Upper lobe of left lung (tissue), 5 donors: ENCODE results near the gene ABHD13.

- PRO-cap, 2 experiments, result no peak in any of the 2 experiments
- RAMPAGE, long total RNA, 4 experiments, result no peak in any of the 4 experiments
Measured at GRCh38 chr13:106156414-106157081, 378.9 kb downstream of the EFNB2 start.

- PRO-cap, 2 experiments, result no peak in any of the 2 experiments
- RAMPAGE, long total RNA, 4 experiments, result no peak in any of the 4 experiments
Measured at GRCh38 chr13:106376229-106376786, 159.2 kb downstream of the EFNB2 start.

- PRO-cap, 2 experiments, result peak in 1 of 2 experiments; most common minus-strand start chr13:106475990 (in 1)
- RAMPAGE, long total RNA, 4 experiments, result no peak in any of the 4 experiments
Measured at GRCh38 chr13:106475724-106476274, 59.7 kb downstream of the EFNB2 start.

DNA sequence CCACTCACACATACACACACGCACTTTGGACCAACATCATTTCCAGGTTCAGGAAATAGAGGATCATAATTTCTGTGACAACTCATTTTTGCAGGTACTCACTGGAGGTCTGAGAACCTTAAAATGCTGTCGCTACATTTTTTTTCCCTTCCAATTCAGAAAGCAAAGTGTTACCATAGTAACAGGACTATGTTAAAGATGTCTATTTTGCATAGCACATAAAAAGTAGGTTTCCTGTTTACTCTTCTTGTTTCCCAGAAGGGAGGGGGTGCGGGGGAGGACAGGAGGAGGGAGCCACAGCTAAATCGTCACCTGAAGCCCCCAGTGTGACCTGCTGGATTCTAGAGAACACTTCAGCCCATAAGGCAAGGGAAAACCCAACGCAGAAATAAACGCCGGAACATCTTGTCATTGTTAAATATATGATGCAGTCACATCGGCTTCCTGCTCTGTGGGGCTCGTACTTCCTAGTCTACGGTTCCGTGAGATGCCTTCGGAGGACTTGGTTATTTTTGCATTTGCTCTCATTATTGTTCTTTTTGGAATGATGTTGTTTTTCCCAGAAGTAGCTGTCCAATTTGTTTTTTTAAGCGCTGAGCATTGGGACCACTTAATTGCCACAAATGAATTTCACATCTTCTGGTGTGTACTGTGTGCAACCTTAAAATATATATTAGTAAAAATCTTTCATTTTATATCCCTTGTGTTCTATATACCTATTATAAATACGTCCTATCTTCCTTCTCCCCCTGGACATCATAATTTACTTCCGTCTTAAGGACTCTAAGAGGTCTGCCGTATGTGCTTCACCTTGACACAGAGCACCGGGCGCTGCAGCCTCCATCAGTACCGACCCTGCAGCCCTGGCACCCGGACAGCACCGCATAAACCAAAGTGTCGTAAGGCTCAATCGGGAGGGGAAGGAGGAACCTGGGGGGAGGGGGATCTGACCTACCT lies 44.4 kb downstream of the EFNB2 start:
- PRO-cap, 2 experiments, result no peak in any of the 2 experiments
- RAMPAGE, long total RNA, 4 experiments, result start-site peak on the minus strand in 1 of 4 experiments, centred at position 658 of the sequence, 20 reads per replicate

GRCh38 chr13:106530262-106531144 lies 5.0 kb downstream of the EFNB2 start:
- PRO-cap, 2 experiments, result peak in 1 of 2 experiments; most common plus-strand start chr13:106530752 (in 1)
- RAMPAGE, long total RNA, 4 experiments, result no peak in any of the 4 experiments

DNA sequence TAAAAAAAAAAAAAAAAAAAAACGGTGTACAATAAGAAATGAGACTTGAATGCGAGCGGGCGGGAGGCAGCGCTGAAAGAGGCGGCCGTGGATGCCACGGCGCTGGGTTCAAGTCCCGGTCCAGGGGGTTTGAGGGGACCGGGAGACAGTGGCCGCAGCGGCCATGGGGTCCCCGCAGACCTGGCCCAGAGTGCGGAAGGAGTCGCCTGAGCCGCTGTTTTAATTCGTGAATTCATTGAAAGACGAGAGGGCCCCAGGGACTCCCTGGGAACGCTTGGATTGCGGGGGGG lies 349.2 kb upstream of the ARGLU1 start:
- PRO-cap, 2 experiments, result peak in 1 of 2 experiments; most common plus-strand start position 41 of the sequence (in 1)
- RAMPAGE, long total RNA, 4 experiments, result no peak in any of the 4 experiments

- PRO-cap, 2 experiments, result no peak in any of the 2 experiments
- RAMPAGE, long total RNA, 4 experiments, result no peak in any of the 4 experiments
Measured at GRCh38 chr13:107249707-107250122, 617.6 kb downstream of the NALF1 start.

GRCh38 chr13:107678262-107678935 lies 188.9 kb downstream of the NALF1 start:
- PRO-cap, 2 experiments, result no peak in any of the 2 experiments
- RAMPAGE, long total RNA, 4 experiments, result no peak in any of the 4 experiments

DNA sequence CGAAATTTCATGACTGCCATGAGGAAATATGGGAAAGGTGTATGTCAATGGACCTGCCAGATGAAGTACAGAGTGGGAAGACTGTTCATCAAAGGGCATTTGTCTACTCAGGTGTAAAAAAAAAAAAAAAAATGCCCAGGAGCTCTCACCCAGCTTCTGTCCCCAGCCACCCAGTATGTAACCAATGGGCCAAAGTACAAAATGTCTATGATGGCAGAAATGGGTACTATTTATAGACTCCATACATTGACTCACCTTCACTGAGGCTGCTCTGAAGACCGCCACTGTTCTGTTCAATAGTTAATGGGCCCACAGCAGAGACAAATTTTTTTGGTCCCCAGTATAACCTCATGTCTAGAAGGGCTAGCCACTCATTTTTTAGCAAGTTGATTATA lies 127.9 kb upstream of the NALF1 start:
- PRO-cap, 2 experiments, result no peak in any of the 2 experiments
- RAMPAGE, long total RNA, 4 experiments, result no peak in any of the 4 experiments

GRCh38 chr13:108217823-108218804 lies at the start of gene ABHD13:
ABHD13 (plus strand) TSS chr13:108218392.
- PRO-cap, 2 experiments, result peak in 2 of 2 experiments; most common plus-strand start chr13:108218392 (in 1); most common minus-strand start chr13:108218330 (in 2)
- RAMPAGE, long total RNA, 4 experiments, result start-site peak on the plus strand in 4 of 4 experiments, at chr13:108218392-108218515 at its widest, 157 to 650 reads per replicate; start-site peak on the minus strand in 4 of 4 experiments, at chr13:108218201-108218380 at its widest, 16 to 57 reads per replicate

DNA sequence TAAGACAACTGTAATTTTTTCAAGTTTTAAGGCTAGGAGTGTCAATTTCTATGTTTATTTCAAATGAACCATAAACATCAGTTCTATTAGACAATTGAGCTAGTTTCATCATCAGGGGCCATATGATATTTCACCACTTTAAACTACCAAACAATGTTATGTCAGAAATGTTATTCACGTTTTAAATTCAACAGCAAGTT lies 42.2 kb upstream of the MYO16 start:
- PRO-cap, 2 experiments, result peak in 1 of 2 experiments; most common minus-strand start position 116 of the sequence (in 1)
- RAMPAGE, long total RNA, 4 experiments, result no peak in any of the 4 experiments

DNA sequence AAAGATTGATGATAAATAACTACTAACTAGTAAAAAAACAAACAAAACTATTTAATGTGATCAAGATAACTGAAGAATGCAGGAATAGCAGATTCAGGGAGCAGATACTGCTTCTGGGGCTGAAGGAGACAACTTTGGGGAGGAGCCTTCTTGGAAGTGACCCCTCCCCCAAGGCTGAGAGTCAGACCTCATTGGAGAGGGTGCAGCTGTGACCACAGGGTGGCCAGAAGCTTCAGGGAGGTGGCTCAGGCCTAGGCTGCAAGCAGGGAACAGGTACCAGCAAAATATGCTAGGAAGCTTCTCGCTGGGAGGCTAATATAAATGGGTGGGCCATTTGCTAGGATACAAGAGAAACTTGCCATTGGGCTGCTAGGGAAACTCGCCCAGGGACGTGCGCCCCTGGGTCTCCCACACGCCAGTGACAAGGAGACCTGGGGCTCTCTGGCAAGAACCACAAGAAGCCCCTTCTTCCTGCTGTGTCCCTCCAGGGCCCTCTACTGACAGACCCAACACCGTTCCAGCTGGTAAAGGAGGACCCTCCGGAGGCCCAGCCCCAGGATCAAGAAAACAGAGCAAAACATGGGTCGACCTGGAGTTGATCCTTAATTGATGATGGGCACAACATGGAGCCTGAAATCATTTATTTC lies 150.0 kb downstream of the MYO16 start:
- PRO-cap, 2 experiments, result no peak in any of the 2 experiments
- RAMPAGE, long total RNA, 4 experiments, result no peak in any of the 4 experiments

- PRO-cap, 2 experiments, result no peak in any of the 2 experiments
- RAMPAGE, long total RNA, 4 experiments, result no peak in any of the 4 experiments
Measured at GRCh38 chr13:109155018-109155928, 525.9 kb downstream of the MYO16 start.

DNA sequence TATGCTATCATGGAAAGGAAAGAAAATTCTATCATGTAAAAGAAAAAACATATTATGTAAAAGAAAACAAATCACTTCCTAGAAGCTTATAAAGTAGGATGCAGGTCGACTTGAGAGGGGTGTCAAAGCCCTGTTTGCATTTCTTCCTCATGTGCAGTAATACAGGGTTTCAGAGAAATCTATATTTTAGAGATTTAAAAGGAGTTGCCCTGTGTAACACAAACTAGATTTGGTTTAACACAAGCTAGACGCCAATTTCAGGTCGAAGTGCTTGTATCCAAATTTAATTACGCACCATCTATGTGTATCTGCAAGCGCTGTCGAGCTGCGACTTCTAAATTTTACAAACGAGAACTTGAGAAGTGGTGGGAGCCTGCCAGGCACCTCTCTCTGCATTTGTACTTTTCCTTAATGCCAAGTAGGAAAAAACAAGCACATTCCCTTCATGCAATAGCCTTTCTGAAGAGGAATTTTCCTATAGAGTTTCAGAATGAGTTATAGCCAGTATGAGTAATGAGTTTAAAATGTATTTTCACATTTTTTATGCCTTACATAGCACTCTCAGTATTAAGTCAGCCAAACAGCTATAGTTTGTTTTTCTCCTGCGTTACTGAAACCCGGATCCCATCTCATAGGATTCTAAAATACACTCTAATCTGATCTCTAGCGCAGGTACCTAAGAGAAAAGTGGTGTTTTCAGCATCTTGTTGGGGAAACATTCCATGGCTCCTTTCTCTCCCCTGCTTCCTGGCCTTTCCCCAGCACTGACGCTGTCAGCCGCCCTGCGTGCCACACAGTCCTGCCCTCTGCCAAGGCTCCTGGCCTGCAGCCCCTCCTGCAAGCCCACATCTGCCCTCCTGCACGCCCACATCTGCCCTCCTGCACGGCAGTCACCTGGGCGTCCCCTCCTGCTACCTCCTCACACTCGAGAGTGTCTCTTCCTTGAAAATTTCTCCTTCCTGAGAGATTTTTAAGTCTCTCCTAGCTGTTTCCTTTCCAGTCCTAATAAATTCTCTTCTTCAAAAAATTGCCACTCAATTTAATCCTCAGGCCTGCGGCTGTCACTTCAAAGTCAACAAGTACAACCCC lies 526.9 kb downstream of the MYO16 start:
- PRO-cap, 2 experiments, result no peak in any of the 2 experiments
- RAMPAGE, long total RNA, 4 experiments, result no peak in any of the 4 experiments

- PRO-cap, 2 experiments, result no peak in any of the 2 experiments
- RAMPAGE, long total RNA, 4 experiments, result no peak in any of the 4 experiments
Measured at GRCh38 chr13:109271855-109272722, 514.3 kb downstream of the IRS2 start.

DNA sequence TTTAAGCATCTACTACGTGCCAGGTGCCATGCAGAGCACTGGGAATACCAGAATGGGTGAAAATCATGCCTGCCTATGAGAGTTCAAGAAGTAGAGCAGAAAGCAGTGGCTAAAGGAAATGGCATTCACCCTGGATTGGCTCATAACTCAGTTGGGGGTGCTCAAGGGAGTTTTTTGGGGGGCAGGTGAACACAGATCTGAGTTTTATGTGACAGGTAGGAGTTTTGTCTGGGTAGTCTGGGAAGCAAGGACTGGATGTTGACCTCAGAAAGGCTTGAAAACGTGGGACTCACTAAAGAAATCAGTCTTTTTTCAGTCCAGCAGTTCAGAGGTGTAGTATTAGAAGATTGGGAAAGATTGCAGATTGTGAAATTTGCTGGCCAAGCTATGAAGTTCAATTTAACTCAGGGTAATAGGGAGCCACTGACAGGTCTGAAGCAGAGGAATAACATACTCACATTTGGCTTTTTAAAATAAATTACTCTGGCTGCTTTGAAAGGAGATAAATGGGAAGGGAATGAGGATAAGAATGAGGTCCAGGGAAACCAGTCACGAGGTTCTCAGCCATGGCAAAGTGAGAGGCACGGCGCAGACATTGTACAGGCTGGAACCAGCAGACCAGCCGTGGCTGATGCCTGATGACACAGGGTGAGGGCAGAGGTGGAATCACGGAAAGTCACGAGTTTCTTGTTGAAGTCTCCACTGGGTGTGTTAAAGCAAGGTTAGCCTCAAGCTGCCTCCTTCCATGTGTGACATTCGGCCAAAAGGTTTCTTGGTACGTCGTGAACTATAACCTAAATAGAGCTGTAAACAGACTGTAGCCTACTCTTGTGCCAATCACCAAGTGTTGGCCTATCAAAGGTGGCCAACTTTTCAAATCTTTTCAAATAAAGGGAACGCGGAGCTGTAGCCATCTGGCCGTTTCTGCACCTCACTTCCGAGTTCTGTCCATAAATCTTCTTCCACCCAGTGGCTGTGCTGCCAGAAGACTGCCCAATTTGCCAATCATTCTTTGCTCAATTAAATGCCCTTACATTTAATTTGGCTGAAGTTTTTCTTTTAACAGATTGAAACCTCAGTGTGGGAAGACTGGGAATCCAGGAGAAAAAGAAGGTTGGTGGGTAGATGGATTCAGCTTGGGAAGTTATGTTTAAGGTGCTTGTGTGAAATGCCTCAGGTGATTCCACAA lies 377.6 kb downstream of the IRS2 start:
- PRO-cap, 2 experiments, result no peak in any of the 2 experiments
- RAMPAGE, long total RNA, 4 experiments, result no peak in any of the 4 experiments

GRCh38 chr13:109568176-109568900 lies 218.0 kb downstream of the IRS2 start:
- PRO-cap, 2 experiments, result no peak in any of the 2 experiments
- RAMPAGE, long total RNA, 4 experiments, result no peak in any of the 4 experiments

DNA sequence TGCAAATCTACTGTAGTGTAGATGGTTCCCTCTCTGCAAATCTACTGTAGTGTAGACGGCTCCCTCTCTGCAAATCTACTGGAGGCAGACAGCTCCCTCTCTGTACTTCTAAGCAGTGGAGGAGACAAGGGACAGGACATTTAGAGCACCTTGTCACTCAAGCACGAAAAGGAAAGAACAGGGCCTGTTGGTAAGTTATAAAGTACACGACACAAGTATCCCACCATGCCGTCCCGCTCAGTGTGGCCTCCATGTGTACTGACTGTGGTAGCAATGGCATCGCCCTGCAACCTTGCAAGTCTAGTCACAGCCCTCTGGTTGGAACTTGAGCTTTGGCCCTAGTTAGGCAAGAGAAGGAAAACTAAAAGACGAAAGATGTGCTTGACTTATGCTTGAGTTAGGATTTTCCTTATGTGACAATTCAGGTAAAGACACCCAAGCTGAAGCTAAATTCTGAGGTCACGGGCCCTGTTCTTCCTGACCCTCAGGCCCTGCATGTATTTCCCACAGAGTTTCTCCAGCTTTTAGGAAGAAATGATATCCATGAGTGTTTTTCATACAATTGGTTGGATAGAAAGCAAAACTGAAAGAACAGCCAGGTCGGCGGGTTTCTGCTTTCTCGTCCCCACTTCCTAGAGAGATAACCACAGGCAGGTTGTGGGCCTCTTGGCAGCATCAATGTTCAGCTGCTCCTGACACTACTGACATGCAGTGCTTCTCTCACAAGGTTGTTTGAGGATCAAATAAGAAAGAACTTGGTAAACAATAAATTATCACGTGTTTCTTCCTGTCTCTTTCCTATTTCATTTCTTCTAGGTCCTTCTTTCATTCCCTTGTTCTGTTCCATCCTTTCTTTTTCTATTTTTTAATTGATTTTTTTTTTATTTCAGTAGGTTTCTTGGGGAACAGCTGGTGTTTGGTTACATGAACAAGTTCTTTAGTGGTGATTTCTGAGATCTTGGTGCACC lies 216.2 kb downstream of the IRS2 start:
- PRO-cap, 2 experiments, result no peak in any of the 2 experiments
- RAMPAGE, long total RNA, 4 experiments, result no peak in any of the 4 experiments

GRCh38 chr13:109592677-109593269 lies 193.6 kb downstream of the IRS2 start:
- PRO-cap, 2 experiments, result no peak in any of the 2 experiments
- RAMPAGE, long total RNA, 4 experiments, result no peak in any of the 4 experiments

GRCh38 chr13:109760395-109761059 lies 25.9 kb downstream of the IRS2 start:
- PRO-cap, 2 experiments, result no peak in any of the 2 experiments
- RAMPAGE, long total RNA, 4 experiments, result start-site peak on the minus strand in 1 of 4 experiments, at chr13:109760508-109760802 at its widest, 6 reads per replicate